Frontal cortex (tissue), 2 donors: ENCODE measurements around a stretch of chr1.

DNA sequence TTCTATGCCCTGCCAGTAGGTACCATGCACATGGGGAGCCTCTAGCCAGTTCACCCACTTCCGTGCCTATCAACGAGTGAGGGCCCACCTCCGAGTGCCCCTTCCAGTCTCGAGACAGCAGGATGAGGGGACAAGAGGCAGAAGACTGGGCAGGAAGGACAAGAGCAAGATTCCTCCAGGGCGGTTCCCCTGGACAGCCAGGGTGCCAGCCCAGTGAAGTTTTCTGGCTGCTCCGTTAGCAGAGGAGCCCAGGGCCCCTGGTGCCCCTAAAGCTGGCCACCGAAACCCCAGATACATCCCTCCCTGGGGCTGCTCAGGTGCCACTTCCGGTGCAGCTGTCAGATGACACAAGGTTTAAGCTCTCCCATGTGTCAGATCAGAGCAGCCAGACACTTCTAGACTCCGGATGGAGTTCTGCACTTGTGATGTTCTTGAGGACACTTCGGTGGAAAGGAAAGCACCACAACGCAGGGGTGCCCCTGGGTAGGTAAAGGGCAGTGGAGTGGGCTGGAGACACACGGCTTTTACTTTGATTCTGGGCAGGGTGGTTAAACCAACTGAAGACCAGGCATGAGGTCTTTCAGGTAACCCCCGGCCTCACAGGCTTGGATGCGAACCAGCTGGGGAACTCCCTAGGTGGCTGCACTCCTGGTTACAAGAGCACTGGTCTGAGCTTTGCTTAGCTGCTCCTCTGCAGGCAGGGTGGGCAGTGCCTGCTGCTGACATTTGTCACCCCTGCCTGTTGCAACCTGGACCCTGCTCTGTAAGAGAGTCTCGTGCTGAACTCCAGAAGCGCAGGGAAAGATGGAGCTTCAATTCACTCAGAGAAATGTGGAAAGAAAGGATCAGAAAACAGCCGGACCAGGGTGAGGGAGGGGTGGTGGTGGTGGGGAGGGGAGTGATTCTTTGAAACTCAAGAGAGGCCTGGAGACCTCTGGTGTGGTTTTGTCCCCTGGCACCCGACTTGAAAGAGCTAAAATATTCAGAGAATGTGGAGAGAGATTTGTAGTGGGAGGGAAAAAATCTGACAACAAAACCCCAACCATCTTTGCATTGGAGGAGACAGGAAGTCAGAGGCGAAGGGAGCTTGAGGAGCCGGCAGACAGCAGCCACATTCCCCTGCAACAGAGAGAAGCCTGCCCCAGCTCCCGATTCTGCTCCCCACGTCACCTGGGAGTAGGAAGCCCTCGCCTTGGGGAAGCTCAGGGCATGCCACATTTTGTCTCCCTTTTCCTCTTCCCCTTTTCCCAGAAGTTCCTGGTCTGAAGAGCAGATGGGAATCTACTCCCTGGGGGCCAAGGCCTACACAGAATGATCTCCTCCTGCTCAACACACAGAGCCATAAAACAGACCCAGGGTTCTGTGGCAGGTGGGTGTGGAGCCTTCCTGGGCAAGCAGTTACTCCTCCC lies 85.4 kb downstream of the ITPKB start:
- RAMPAGE, long total RNA = no peak

GRCh38 chr1:226662679-226663552 lies 76.2 kb downstream of the ITPKB start:
- RAMPAGE, long total RNA = no peak

DNA sequence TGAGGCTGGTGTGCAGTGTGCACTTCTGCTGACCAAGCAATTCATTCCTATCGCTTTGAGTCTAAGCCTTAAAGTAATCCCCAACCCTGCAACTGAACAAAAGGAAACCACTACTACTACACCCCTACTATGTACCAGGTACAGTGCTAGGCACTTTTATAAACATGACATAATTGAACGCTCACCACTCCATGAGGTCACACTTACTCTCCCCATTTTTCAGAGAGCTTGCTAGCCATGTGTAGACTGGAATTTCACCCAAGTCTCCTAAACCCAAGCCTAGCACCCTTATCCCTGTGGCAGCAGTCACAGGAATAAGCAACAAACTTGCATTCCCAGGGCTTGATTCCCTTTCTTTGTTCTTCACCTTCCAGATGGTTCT lies 10.5 kb downstream of the ITPKB start:
- RAMPAGE, long total RNA = no peak

DNA sequence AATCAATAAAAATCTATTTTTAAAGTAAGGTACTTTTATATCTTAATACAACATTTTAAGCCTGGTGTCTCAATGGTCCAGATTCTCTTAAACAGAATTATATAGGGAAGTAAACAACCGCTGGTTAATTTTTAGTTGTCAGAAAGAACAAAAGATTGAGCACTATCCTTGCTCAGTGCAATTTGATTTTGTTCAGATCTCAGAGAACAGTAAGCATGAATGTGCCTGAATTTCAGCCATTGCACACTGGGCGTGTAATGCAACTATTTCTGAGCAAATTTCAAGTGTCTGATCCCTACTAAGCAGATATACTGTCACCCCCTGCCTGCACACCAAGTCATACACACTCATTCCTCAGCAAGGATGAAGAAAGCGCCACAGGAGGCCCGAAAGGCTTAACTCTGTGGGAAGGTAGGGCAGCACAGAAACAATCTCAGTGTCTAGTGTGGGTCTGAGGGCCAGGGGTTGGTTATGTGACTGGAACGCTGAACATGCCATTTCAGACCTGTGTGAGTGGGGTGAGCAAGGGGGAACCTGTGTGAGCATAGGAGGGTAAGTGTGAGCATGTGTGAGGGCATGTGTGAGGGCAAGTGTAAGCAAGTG lies 6.4 kb downstream of the ITPKB start:
- RAMPAGE, long total RNA = no peak

GRCh38 chr1:226737089-226738098 lies 1.7 kb downstream of the ITPKB start:
- RAMPAGE, long total RNA = no peak

DNA sequence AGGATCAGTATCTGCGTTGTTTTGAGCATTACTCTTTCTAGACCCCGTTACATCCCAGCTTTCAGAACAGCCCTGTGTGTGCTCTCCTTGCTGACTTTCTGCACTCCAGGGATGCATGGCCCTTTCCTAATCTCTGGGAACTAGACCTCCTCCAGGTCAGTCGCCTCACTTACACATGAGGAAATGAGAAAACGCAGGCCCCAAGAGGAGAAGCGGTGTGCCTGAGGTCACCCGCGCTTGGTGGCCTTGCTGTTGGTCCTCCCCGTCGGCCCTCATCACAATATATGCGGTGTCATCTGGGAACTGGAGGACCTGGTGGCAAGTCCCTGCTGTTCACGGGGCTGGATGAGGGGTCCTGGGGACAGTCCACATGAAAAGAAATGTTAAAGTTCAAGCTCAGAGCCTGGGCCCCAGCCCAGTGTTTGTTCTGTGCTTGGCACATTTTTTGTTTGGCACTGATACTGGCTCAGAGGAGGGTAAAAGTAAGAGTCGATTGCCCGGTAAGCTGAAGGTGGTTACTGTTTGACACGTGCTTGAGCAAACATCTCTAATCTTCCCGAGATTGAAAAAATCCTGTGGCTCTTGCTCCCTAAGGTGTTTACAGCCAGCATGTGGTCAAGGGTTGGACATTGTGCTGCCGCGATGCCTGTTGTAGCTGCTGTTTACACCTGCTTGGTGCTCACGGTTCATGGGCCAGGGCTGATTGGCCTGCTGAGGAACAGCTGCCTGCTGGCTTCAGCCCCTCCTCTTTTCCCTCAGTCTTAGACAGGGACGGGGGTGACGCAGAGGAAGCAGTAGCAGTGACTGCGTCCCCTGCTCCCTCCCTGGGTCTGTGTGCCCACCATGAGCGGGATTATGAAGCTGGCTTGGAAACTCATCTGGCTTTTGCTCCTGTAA lies 5.2 kb downstream of the COQ8A start:
- RAMPAGE, long total RNA = no peak

- RAMPAGE, long total RNA = no peak
Observed at GRCh38 chr1:226946546-226947350, 6.7 kb downstream of the COQ8A start.

DNA sequence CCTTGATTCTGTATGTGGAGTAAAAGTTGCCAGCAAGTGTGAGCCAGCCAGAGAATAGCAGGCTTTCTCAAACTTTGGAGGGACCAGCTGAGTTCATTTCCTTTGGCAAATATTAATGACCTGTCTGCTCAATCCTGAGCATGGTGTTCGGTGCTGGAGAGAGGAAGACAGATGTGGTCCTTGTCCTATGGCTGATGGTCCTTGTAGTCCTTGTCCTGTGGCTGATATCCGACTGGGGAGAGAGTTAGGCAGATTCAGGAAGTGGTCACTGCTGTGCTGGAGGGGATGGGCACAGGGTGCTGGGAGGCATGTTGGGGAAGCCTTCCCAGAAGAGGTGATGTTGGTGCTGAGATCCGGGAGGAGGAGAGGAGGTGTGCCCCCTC lies 14.5 kb downstream of the COQ8A start:
- RAMPAGE, long total RNA = no peak

- RAMPAGE, long total RNA = no peak
Observed at GRCh38 chr1:226984773-226985587, 44.9 kb downstream of the COQ8A start.

DNA sequence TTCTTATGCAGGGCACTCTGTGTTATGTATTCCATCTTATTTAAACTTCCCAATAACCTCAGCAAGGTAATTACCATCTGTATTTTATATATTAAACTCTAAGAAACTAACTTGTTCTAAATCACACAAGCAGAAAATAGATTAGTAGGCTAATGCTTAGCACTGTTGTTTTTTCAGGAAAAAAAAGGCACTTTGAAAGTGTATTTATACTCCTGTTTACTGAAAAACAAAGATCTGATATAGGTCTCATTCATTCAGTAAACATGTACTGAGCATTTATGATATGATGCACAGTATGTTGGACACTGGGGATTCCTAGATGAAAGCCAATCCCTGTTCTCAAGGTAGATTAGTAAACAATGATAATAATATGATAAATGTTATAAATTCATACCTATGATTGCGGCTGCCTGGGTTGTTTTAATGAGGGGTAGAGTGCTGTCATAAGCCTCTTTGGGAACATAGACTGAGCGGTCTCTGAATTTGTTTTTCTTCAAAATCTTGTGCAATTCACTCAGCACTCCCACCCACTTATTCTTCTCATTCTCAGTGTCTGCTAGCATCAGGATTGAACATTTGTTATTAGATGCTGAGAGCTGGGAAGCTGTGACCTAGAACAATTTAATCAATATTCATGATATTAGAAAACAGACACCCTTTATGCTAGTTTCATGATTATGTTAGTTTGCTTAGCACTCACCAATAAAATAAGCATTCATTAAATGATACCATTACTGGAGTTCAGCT lies 91.0 kb downstream of the COQ8A start:
- RAMPAGE, long total RNA = no peak

DNA sequence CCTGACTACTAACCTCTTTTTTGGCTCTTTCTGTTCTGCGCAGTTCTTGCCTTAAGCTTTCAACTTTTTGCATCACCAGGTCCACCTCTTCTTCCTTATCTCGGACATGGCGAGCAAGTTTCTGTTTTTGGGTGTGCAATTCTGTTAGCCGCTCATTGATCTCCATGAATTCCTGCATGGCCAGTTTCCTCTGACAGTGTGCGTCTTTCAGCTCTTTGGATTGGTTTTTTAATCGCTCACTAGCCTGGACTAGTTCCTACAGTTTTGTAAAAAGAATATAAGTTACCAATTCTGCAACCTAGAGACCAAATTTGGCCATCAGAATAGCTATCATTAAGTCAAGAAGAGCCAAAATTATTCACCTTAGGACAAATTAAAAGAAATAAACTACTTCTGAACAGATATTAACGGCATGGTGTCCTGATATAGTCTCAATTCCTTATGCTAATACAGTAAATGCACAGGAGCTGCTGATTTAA lies 172.6 kb downstream of the COQ8A start:
- RAMPAGE, long total RNA = no peak

DNA sequence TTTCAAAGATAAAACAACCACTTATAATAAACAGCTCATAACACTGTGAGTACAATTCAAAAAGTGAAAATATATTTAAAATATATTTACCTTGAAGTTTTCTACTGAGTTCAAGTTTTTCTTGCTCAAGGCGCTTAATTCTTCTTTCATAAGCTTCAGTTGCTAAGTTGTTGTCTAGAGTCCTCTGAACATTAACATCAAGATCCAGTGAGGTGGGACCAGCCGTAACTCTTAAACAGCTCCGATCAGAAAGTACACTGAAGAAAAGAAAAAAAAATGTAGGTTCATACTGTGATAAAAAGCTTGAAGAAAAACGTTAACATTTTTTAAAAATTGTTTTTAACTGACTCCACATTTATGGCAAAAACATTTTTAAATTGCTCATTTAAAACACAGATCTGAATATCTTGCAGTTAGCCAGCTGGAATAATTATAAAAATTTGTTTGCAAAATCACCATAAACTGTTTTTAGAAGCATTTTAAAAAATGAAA lies 178.8 kb downstream of the CDC42BPA start:
- RAMPAGE, long total RNA = no peak

DNA sequence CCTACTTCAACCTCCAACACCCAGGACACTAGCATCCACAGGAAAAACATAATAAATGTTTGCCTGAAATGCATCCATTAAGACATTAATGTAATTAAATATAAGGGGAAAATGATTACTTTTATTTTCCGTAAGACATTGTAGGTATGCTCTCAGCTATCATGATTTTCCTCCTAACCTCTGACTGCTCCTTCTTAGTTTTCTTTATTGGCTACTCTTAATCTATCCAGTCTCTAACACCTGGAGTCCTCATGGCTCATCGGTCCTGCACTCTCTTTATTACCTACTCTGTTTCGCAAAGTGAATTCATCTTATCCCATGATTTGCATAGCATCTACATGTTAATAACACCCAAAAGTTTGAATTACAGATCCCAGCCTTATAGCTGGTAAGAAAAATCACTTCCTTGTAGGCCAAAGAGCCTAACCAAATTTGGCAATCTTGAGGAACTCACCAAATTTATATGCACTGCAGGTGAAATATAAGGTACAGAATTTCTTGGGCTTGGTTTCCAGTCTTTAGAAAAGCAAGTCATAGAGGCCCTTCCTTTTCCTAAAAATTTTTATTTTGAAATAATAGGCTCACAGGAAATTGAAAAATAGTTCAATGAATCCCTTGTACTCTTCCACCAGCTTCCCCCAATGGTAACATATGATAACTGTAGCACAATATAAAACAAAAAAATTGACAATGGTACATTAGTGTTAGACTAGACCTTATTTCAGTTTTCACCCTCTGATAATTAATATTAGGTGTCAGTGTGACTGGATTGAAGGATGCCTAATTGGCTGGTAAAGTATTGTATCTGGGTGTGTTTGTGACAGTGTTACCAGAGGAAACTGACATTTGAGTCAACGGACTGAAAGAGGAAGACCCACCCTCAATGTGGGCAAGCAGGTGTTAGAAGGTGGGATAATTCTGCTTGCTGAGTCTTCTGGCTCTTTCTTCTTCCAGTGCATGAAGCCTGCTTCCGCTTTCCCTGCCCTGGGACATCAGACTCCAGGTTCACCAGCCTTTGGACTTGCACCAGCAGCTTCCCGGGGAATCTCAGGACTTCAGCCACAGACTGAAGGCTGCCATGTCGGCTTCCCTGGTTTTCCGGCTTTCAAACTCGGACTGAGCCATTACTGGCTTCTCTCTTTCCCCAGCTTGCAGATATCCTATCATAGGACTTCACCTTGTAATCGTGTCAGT lies 136.0 kb downstream of the CDC42BPA start:
- RAMPAGE, long total RNA = no peak

DNA sequence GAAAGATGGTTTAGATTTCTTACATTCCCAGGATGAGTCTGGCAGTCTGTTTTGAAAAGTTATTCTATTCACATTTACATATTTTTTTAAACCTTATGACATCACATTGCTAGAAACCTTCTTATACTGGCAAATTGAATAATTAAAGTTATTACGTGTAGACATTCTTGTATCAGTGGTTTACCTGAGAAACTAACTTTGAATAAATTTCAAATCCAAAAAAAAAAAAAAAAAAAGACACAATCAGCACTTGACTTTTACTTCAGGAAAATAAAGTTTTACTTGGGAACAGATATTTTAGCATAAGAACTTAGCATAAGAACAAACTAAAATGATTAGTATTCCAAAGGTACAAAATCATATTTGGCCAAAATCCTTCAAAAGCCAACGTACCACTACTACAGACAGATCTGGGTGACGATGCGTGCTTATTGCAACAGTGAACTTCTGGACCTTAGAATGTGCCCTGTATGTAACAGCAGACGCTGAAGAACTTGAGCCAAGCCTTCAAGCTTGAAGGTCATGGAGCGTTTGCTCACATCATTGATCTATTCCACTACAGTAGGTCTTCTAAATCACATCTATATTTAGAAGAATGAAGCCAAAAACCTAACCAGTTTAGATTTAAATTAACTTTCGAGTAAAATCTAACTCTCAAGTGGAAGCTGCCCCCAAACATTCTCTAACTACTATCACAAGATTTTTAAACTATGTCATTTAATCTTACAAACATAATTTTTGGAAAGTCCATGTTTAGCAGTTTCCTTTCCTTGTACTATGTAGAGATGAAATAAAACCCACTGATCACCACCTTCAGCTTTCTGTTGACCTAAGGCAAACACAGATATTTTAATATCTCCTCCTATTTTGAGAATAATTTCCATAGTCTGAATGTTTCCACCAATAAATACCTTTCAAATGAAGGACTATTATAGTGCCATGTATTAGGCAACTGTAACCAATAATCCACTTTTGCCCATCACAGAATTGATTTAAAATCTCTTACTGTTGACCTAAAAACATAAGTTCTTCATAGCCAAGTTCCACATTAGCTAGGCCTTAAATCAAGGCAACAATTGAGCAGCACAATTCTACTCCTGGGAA lies 2.2 kb downstream of the CDC42BPA start:
- RAMPAGE, long total RNA = no peak

GRCh38 chr1:227429486-227430067 lies 111.3 kb upstream of the CDC42BPA start:
- RAMPAGE, long total RNA = no peak

GRCh38 chr1:227439812-227440520 lies 121.7 kb upstream of the CDC42BPA start:
- RAMPAGE, long total RNA = no peak

GRCh38 chr1:227765865-227766877 lies 30.9 kb downstream of the SNAP47 start:
- RAMPAGE, long total RNA = no peak

DNA sequence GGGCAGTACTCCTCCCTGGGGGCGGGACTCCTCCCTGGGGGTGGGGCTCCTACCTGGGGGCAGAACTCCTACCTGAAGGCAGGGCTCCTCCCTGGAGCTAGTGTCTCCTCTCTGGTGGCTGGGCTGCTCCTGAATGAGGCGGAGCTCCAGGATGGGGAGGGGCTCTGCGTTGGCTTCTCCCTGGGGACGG lies 23.1 kb upstream of the ARF1 start:
- RAMPAGE, long total RNA = no peak

DNA sequence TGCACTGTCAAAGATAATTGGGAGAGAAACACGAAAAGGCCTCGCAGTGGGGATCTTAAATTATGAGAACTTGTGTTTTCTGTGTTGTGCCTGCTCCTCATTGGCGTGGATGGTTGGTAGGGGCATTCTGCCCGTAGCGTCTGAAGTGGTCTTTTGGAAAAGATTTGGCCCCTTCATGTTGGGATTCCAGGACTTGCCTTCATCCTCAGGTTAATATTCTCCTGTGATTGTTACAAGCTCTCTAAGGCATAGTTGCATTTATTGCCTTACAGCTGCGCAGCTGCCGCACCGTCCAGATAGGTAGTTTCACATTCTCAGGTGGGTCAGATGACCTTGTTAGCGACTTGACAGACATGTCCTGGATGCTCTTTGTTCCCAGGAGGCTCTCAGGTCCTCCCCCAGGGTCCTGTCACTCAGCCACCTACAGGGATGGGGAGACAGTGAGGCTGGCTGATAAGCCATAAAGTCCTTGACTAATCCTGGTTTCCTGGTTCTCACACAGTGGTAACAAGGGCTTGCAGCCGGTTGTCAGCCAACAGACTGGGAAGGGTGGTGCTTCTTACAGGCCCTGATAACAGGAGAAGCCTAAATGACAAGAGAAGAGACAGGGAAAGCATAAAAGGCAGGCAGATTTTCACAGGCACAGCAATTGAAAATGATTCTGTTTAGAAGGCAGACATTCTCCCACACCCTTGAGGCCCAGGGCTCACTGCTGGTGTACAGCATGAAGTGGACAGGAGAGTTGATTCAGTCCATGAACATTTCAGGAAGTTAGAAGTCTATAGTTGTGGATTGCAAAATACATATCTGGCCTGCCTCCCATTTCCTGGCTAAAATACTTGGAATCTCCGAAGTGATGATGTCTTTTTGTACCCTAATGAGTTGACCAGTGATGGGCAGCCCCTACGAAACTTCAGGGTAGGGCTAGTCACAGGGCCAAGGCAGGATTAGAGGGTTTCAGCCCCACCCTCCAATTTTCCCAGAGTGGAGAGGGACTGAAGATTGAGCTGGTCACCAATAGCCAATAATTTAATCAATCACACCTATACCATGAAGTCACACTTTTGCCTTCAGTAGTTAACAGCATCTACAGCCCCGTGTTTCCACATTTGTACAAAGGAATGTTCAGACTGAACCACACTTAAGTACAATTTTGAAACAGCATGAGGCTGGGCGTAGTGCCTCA lies 3.0 kb downstream of the ARF1 start:
- RAMPAGE, long total RNA = no peak

DNA sequence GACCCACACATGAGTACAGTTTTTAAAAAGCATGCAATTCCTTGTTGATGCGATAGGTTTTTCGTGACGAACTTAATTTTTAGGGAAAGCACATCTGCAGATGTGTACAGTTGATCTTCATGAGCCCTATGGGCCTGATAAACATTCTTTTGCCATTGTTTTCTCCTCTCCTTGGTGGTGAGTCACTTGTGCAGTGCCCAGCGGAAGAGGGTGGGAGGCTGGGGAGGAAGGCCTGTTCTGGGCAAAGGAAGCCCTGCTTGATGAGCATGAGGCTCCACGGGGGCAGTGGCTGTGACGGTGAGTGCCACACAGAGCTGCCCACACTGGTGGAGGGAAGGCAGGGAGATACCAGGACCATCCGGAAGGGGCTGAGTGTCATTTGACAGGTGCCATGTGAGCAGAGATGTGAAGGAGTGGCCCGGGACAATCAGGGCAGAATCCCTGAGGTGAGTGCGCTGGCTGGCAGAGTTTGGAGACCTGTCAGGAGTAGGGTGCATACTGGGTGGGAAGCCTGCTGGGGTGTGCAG lies 5.4 kb downstream of the ARF1 start:
- RAMPAGE, long total RNA = no peak